Thyroid gland (tissue), 7 donors: ENCODE results near the genes GOLGA8T and GOLGA8K.

- PRO-cap, 2 experiments = peak in 1 of 2 experiments; most common minus-strand start chr15:29968983 (in 1)
- RAMPAGE, long total RNA, 5 experiments = no peak in any of the 5 experiments
Measured at GRCh38 chr15:29968135-29969275, 114.2 kb upstream of the GOLGA8J start.

GRCh38 chr15:29985382-29985646 is 97.4 kb upstream of the GOLGA8J start:
- PRO-cap, 2 experiments = no peak in any of the 2 experiments
- RAMPAGE, long total RNA, 5 experiments = no peak in any of the 5 experiments

- PRO-cap, 2 experiments = no peak in any of the 2 experiments
- RAMPAGE, long total RNA, 5 experiments = no peak in any of the 5 experiments
Measured at GRCh38 chr15:30134893-30135146, at the start of gene GOLGA8T. GOLGA8T (plus strand) TSS chr15:30135051.

GRCh38 chr15:30923373-30923878 is 19.7 kb downstream of the FAN1 start:
- PRO-cap, 2 experiments = peak in 1 of 2 experiments; most common plus-strand start chr15:30923692 (in 1); most common minus-strand start chr15:30923602 (in 1)
- RAMPAGE, long total RNA, 5 experiments = no peak in any of the 5 experiments

GRCh38 chr15:30969663-30970135 is 21.7 kb downstream of the MTMR10 start:
- PRO-cap, 2 experiments = no peak in any of the 2 experiments
- RAMPAGE, long total RNA, 5 experiments = no peak in any of the 5 experiments

GRCh38 chr15:30984567-30984868 is 6.9 kb downstream of the MTMR10 start:
- PRO-cap, 2 experiments = no peak in any of the 2 experiments
- RAMPAGE, long total RNA, 5 experiments = no peak in any of the 5 experiments

DNA sequence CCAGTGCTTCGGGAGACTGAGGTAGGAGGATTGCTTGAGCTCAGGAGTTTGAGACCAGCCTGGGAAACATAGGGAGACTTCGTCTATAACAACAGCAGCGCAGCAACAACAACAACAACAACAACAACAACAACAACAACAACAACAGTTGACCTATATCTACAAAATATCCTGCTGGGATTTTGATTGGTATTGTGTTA is 16.0 kb upstream of the MTMR10 start:
- PRO-cap, 2 experiments = no peak in any of the 2 experiments
- RAMPAGE, long total RNA, 5 experiments = no peak in any of the 5 experiments

DNA sequence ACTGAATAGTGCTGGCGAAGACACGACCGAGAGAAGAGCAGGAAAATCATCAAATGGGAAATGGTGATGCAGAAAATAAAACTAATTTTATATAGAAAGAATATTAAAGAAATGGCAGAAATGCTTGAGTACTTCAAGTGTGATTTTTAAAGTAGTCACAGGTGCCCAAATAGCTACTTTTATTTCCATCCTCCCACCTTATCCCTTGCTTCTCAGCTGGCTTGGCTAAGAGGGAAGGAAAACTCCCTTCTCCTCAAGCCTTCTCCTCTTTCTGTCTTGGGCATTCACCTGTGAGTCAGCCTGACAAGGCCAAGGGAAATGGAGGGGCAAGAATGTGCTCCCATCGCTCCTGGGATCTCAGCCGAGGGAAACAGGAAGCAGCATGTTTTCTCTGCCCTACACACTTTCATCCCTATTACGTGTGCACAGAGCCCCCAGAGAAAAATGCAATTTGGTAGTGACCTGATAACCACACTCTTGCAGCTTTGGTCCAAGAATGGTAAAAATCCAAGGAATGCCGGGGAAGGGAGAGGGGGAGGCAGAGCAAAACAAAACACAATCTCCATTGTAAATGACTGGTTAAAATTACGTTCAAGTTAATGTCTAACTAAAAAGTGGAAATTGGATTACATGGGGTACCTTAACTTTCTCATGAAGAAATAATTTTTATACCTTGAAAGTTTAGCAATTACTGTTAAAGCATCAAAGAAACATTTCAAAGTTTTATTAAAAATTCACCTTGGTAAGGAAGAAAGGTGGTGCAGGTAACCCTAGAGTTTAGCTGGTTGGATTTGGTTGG is 32.9 kb upstream of the MTMR10 start:
- PRO-cap, 2 experiments = no peak in any of the 2 experiments
- RAMPAGE, long total RNA, 5 experiments = no peak in any of the 5 experiments

DNA sequence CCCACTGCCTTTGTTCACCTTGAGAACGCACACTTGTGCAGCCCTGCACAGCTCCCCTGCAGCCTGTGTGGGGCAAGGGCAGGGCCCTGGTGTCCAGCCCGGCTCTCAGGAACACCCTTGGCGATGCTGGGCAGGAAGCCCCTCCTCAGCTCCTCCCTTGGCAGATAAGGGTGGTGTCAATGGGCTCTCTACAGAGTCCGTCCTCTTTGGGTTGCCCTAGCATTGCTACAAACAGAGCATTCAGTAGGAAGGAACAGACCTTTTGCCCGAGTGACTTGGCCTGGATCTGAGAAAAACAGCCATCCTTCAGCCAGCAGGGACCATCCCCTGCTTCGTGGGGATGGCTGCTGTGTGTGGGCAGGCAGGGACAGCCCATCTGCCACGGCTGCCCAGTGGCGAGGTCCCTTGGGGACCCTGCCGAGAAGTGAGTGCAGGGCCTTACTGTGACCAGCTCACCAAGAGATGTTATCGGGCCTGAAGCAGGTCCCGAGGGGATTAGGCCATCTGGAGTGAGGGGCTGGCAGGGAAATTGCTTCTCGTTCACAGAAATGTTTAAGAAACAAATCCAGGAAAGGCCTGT is 25.3 kb upstream of the KLF13 start:
- PRO-cap, 2 experiments = no peak in any of the 2 experiments
- RAMPAGE, long total RNA, 5 experiments = no peak in any of the 5 experiments

DNA sequence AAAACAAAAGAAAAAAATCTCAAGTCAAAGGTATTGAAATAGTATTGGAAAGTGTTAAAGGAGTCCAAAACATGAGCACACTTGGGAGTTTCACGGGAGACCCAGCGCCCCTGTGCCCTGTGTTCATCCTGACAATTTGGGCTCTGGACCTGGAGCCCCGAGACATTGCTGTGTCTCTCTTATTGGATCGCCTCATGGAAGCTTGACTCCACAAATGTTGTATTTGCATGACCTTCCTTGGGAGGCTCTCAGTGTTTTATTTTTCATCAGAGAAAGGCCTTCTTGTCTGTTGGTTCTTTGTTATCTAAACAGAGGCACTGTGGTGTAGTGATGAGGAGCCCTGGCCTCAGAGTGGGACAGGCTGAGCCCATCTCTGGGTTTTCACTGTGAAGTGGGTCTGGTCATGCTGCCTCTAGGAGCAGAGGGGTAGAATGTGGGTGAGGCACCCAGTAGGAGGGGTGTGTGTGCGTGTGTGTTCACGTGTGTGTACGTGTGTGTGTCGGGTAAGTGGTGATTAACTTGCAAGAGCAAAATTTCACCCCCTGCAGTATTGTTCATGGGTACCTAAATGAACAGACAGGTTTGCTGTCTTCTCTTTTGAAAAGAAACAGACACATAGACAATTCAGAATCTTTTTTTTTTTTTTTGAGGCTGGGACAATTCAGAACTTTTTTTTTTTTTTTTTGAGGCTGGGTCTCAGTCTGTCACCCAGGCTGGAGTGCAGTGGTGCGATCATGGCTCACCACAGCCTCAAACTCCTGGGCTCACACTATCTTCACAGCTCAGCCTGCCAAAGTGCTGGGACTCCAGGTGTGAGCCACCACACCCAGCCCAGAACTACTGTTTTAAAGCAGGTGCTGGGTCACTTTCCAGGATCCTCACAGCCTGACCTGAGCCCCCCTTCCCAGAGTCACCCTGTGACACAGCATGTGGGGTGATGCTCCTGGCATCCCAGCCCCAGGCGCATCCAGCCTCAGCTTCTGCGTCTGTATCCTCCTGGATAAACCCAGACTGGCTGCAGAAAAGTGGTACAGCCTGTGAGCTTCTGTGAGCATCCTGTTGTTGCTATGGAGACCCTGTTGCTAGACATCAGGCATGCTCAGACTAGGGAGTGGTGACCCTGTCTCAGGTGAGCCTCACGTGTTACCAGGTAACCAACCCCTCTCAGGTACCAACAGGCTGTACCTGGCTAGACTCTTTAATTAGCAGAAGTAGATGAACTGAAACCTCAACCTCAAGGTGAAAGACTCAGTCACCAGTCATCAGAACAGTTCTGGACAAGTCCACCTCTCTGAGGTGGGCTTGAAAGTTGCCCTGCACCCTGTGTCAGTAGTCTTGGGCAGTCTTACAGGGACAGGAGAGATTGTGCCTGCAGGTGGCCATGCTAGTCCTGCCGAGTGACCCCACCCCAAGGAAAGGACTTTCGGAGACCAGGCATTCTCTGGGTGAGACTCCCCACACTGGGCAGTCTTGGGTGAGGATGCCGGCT is 14.8 kb downstream of the KLF13 start:
- PRO-cap, 2 experiments = no peak in any of the 2 experiments
- RAMPAGE, long total RNA, 5 experiments = no peak in any of the 5 experiments

DNA sequence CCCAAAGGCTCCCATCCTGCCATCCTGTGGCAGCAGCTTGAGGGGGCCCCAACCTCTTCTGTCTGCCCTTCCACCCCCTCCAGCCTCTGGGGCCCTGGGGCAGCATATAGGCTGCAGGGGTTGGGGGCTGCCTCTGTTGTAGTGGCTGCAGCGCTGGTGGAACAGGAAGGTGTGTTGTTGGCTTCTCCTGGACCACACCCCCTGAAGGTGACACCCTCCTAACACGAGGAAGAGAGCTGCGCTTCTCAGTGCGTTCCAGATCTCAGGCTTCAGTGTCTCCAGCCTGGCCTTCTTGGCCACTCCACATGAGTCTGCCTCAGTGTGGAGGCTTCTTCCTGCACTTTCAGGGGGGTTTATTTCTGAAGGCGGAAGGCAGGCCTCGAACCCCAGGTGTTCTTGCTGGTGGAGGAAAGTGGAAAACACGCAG is 21.1 kb downstream of the KLF13 start:
- PRO-cap, 2 experiments = no peak in any of the 2 experiments
- RAMPAGE, long total RNA, 5 experiments = no peak in any of the 5 experiments

- PRO-cap, 2 experiments = no peak in any of the 2 experiments
- RAMPAGE, long total RNA, 5 experiments = no peak in any of the 5 experiments
Measured at GRCh38 chr15:31362086-31362528, 35.5 kb downstream of the KLF13 start.

DNA sequence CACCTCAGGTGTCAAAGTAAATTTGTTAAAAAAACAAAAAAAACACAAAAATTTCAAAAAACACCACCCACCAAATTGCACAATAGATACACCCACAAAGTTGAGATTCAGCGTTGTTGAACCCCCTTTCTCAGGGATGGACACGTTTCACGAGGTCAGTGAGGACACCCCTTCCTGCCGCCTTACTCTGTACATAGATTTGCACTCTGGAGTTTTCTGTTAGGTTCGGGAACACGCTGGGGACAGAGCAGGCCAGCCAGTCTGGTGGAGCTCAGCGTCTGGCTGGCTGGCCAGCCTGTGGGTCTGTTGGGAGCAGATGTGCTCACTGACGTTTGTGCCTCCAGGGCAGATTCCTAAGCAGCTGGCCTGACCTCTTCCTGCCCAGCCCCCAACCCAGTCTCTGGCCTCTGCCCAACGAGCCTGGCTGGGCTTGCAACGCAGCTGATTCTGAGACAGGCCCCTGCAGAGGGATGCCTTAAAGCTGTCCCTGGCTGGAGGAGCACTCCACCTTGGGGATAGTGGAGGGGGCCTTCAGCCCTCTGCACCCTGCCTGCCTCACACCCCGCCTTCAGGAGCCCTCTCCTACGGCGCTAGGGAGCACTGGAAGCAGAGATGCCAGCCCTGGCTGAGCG is 45.9 kb downstream of the KLF13 start:
- PRO-cap, 2 experiments = peak in 1 of 2 experiments; most common plus-strand start position 444 of the sequence (in 1); most common minus-strand start position 280 of the sequence (in 1)
- RAMPAGE, long total RNA, 5 experiments = no peak in any of the 5 experiments

- PRO-cap, 2 experiments = no peak in any of the 2 experiments
- RAMPAGE, long total RNA, 5 experiments = no peak in any of the 5 experiments
Measured at GRCh38 chr15:31375171-31375329, 48.4 kb downstream of the KLF13 start.

DNA sequence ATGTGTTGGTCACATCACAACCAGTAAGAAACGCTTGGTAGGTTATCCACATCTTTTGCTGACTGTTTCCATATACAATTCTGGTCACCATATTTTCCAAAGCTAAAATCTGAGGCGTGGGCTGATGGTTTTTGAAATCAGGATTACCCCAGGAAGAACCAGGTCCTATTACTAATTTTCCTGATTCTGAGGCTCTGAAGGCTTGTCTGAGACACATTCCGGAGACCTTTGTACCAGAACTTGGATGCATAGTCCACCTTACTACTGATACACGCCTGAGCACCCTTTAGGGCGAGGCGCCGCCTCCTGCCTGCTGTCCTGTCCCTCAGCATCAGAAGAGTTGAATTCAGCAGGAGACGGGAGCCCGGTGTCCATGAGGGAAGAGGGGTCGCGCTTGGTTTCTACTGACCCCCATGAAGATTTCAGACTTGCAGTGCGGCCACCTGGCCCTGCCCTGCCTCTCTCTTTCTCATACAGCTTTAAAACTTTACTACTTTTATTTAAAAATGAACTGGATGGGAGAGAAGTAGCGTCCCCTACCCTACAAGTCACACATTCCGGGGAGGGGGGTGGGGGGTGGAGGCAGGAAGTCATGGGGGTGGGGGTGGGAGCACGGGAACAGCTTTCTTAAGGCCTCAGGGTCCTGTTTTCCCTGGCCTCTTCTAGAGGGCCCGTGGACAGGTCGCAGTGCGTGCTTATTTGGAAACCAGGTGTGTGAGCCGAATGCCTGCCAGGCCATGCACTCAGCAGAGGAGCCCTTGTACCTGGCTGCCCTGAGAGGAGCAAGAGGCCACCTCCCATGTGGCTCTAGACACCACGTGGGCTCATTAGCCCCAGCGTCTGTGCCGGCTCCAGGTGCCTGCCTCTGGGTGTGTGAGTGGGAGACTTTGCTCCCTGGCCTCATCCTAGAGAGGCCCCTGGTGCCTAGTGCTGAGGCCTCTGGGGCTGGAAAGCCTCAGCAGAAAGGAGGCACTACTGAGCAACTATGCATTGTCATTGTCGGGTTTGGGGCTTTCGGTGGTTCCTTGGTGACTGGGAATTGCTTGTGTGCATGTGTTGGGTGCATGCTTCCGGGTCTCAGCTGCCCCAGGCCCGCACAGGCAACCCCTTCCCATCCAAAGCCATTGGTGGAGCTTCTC is 50.1 kb downstream of the KLF13 start:
- PRO-cap, 2 experiments = no peak in any of the 2 experiments
- RAMPAGE, long total RNA, 5 experiments = no peak in any of the 5 experiments

DNA sequence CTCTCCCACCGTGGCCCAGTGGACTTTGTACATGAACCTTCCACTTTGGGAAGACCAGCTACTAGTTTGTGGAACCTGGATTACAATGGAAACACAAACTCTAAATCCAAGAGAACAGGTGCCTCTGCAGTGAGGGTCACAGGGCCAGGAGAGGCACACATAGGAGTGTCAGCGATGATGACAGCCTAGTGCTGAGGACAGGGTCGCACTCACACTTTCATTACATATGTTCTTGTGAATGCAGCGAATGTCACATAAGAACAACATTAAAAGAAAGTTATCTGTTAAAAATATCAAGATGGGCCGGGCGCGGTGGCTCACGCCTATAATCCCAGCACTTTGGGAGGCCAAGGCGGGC is 56.7 kb downstream of the KLF13 start:
- PRO-cap, 2 experiments = no peak in any of the 2 experiments
- RAMPAGE, long total RNA, 5 experiments = no peak in any of the 5 experiments

DNA sequence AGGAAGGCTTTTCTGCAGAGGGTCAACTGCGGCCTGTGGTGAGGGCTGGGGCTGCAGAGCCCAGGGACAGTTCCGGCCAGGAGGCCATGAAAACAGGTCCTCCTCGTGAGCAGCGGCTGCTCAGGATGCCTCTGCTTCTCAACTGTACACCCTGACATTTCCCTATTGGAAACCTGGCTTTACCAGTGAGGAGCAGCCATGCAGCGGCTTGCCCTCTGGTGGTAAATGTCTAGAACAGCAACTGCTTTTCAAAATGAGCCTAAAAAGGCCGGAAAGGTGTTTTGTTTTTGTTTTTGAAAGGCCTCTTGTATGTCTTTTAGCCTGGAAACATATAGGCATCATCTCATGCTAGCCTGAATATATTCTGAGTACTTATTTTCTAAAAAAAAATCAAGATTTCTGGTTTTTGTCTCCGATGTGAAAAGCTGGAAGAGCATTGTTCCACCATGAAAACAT is 163.4 kb downstream of the KLF13 start:
- PRO-cap, 2 experiments = no peak in any of the 2 experiments
- RAMPAGE, long total RNA, 5 experiments = no peak in any of the 5 experiments

DNA sequence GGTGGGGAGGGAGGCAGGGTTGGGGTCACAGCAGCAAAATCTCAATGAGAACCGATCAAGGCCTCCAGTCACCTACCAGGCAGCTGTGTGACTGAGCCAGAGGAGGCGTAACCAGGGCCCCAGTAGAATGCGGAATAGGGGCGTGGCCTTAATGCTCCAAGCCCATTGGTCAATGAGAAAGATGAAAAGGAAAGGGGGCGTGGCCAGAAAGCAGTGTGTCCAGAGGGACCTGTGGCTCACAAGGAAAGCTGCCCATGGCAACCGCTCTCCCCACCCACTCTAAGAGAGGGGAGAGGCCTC is at the start of gene GOLGA8K:
TSS of gene GOLGA8K (minus strand) at position 93 of the 300 bp plus-strand sequence.
- PRO-cap, 2 experiments = no peak in any of the 2 experiments
- RAMPAGE, long total RNA, 5 experiments = no peak in any of the 5 experiments

DNA sequence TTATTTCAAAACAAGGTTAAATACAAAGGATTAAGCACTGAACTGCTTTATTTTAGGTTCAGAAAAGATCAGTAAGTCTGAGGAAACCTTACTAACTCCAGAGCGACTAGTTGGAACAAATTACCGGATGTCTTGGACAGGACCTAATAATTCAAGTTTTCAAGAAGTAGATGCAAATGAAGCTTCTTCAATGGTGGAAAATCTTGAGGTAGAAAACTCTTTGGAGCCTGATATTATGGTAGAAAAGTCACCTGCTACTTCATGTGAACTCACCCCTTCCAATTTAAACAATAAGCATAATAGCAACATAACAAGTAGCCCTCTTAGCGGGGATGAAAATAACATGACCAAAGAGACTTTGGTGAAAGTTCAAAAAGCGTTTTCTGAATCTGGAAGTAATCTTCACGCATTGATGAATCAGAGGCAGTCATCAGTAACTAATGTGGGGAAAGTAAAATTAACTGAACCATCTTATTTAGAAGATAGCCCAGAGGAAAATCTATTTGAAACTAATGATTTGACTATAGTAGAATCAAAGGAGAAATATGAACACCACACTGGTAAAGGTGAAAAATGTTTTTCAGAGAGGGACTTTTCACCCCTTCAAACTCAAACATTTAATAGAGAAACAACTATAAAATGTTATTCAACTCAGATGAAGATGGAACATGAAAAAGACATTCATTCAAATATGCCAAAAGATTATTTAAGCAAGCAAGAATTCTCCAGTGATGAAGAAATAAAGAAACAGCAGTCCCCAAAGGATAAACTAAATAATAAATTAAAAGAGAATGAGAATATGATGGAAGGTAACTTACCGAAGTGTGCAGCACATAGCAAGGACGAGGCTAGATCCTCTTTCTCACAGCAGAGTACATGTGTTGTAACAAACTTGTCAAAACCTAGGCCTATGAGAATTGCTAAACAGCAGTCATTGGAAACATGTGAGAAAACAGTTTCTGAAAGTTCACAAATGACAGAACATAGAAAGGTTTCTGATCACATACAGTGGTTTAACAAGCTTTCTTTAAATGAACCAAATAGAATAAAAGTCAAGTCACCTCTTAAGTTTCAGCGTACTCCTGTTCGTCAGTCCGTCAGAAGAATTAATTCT is 5.0 kb upstream of the SCG5 start:
- PRO-cap, 2 experiments = no peak in any of the 2 experiments
- RAMPAGE, long total RNA, 5 experiments = no peak in any of the 5 experiments

- PRO-cap, 2 experiments = no peak in any of the 2 experiments
- RAMPAGE, long total RNA, 5 experiments = start-site peak on the plus strand in 1 of 5 experiments, at chr15:32677536-32677571 at its widest, 6 reads per replicate
Measured at GRCh38 chr15:32677194-32677624, 35.7 kb downstream of the SCG5 start.